Epidermal melanocyte (primary cell): ENCODE measurements around the gene MPHOSPH8.

GRCh38 chr13:18279762-18280299, 901.8 kb downstream of the TUBA3C start:
- RRBS: no CpG with 5 or more reads among the region's 9 CpGs

GRCh38 chr13:19586935-19587296, 25.6 kb upstream of the TPTE2 start:
- RRBS: 30% methylated on average over 7 of the region's 15 CpGs

GRCh38 chr13:19632926-19633877, at the start of gene MPHOSPH8:
Gene MPHOSPH8, plus strand, starts transcription at chr13:19633659.
- RRBS: no CpG with 5 or more reads among the region's 62 CpGs

DNA sequence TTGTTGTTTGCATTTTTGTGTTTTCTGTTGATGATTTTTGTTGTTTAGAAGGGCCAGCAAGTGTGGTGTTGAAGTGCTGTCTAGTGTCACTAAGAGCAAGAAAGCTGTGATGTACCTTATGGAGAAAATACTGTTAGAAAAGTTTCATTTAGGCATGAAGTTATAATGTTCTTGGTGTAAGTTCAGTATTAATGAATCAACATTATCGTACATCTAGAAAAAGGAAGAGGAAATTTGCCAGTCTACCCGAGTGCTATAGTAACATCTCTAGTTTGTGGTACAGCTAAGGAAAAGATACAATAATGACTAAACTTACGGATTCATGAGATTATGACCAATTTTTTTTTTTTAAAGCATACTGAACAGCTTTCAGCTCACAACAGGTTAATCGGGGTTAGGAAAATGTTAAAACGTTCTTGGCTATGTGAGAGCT, 96.9 kb downstream of the ZMYM2 start:
- RRBS: no CpG with 5 or more reads among the region's 5 CpGs

GRCh38 chr13:20118232-20118540, 42.7 kb downstream of the GJA3 start:
- RRBS: 3% methylated on average over 8 of the region's 19 CpGs

GRCh38 chr13:20137653-20138027, 23.2 kb downstream of the GJA3 start:
- RRBS: no CpG with 5 or more reads among the region's 8 CpGs

DNA sequence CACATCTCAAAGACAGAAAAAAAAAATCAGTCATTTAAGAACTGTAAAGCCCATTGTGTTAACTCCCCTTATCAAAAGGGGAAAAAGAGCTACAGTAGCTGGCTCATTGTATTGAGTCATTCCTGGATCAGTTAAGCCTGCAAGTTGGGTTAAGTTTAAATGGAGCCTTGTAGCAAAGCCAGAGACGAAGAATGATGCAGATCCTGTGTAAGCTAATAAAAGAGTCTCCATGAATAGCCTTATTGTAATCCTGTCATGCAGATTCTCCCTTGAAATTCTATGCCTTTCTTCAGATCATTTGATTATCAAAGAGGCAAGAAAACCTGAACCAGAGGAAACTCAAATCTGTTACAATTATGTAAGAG, 83.8 kb downstream of the CRYL1 start:
- RRBS: no CpG with 5 or more reads among the region's 1 CpG

- RRBS: no CpG with 5 or more reads among the region's 6 CpGs
Observed at GRCh38 chr13:20461787-20462355, 63.8 kb downstream of the CRYL1 start.

GRCh38 chr13:20511855-20512782, 13.5 kb downstream of the CRYL1 start:
- RRBS: no CpG with 5 or more reads among the region's 13 CpGs

- RRBS: 4% methylated on average over 27 of the region's 28 CpGs
Observed at GRCh38 chr13:20703846-20704015, 232 bp downstream of the IL17D start.

DNA sequence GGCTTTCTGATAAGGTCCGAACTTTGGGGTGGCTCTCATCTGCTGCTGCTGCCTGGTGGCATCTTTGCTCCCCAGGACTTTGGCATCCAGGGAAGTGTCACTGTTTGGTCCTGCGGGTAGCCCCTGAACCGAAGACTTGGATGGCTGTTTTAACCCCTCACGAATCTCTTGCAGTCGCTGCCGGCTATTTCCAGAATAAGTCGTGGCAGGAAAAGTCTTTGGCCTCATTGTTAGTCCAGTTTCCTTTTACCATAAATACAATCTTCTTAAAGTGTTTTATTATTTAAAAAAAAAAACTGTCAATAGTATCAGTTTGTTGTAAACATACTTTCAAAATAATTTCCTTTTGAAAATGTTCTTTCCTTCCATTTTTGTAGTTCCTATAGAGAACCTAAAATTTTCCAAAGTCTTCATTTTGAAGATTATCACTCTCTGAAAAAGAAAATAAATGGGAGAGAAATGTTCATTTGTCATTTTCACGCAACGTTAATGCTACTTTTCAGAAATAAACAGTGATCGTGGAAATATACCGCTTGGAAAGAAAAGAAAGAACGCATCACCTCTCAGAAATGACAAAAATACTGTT, 15.5 kb downstream of the LATS2 start:
- RRBS: no CpG with 5 or more reads among the region's 12 CpGs

DNA sequence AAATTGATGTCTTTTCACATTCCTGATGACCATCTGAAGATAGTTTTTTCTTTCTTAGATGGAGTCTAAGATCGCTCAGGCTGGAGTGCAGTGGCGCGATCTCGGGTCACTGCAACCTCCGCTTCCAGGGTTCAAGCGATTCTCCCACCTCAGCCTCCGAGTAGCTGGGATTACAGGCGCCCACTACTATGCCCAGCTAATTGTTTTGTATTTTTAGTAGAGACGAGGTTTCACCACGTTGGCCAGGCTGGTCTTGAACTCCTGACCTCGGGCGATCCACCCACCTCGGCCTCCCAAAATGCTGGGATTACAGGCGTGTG, 1.4 kb downstream of the SKA3 start:
- RRBS: no CpG with 5 or more reads among the region's 14 CpGs

DNA sequence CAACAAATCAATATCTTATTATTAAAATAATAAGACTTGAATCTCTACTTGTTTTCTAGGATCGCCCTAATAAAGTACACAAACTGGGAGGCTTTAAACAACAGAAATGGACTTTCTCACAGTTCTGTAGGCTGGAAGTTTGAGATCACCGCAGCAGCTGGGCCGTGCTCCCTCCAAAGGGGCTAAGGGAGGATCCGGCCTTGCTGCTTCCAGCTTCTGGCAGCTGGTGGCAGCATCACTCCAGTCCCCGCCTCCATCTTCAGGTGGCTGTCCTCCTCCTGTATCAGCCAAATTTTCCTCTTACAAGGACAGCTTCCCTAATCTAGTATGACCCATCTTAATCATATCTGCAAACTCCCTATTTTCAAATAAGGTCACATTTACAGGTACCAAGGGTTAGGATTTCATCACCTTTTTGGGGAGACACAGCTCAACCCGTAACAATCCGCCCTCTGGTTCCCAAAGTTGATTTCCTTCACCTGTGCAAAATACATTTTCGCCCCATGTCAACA, 120.6 kb downstream of the MRPL57 start:
- RRBS: no CpG with 5 or more reads among the region's 8 CpGs

GRCh38 chr13:21459648-21460198, 620 bp upstream of the ZDHHC20 start:
- RRBS: no CpG with 5 or more reads among the region's 13 CpGs

DNA sequence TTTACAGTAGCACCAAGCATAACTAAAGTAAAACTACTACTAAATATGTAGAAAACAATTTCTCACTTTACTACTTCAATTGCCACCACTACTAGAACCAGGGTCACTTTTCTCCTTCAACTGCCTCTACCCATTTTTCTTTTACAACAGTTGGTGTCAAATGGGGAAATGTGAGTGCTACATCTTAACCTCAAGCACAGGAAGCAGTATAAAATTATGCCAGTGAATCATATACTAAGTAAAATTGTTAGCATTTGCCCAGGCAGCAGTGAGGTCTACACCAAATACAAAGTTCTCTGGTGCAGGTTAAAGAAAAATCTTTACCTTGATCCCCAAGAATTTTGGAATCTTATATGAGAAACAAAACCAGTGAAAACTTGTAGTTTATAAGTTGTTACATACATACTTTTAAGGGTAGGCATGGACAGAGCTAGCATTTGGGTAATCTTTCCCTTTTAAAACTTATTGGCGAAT, 24.0 kb downstream of the MICU2 start:
- RRBS: no CpG with 5 or more reads among the region's 1 CpG

- RRBS: no CpG with 5 or more reads among the region's 3 CpGs
Observed at GRCh38 chr13:21616863-21617432, 13.0 kb upstream of the MICU2 start.

DNA sequence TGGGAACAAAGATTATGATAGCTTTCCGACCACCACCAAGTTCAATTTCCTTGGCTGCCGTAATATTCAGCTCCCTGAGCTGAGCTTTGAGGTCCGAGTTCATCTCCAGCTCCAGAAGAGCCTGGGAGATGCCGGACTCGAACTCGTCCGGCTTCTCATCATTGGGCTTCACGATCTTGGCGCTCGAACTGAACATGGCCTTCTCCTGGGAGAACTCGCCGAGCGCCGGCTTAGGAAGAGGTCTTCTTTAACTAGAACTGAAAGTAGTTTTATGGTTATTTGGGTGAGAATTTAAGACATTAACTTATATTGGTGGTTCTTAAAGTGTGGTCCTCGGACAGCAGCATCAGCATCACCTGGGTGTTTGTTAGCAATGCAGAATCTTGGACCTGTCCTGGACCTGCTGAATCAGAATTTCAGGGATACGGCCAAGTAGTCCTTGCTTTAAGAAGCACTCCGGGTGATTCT, 24.9 kb upstream of the MICU2 start:
- RRBS: no CpG with 5 or more reads among the region's 17 CpGs

GRCh38 chr13:22209877-22210633, 539.2 kb downstream of the FGF9 start:
- RRBS: 5% methylated on average over 3 of the region's 9 CpGs

DNA sequence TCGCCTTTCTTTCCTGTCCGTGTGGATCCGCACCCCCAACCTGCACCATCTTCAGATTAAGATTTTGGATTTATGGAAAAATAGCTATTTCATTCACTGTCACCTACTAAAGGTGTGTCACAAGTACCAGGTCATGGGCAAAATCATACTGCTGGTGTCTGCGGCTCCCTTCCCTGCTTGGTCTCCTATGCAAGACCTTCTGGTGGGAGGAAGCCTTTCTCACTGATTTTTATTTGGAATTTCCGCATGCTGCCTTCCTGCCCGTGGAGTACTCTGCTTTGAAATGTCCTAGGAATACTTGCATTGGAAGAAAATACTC, 539.9 kb downstream of the FGF9 start:
- RRBS: no CpG with 5 or more reads among the region's 6 CpGs